B cell (primary cell): Measurements from ENCODE around the genes DHRS3, PRAMEF12, PRAMEF11, HNRNPCL1, PRAMEF2, PRAMEF7, HNRNPCL4 and PRAMEF8.

DNA sequence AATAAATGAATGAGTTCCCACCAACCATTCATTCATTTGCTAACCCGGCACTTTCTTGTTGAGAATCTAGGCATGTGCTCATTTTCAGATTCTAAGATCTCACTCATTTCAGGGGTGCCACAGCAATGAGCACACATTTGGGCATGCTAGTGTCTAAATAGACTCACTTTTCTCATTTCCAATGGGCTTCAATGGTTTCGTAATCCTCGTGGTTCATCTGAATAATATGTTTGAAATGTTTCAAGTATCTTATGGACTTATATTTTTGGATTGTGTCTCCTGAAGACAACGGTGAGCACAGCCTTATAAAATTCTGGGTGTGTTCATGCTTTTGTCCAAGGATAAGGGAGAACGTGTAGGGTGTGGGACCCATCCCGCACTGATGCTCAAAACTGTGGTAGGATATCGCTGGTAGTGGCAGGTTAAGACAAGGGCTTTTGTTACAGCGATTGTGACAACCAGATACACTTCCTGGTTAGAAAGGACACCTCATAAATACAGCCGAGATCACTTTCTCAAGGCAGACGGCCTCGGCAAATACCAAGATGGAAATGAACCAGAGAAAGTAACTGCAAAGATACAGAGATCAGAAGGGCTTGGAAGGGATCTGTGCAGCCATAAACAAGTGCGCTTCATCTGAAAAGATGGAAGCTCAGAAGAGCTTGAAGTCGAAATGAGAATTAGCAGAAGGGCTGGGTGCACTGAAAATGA lies 7.3 kb downstream of the DHRS3 start:
- PRO-cap = no peak
- CAGE, long polyA plus RNA = no peak

DNA sequence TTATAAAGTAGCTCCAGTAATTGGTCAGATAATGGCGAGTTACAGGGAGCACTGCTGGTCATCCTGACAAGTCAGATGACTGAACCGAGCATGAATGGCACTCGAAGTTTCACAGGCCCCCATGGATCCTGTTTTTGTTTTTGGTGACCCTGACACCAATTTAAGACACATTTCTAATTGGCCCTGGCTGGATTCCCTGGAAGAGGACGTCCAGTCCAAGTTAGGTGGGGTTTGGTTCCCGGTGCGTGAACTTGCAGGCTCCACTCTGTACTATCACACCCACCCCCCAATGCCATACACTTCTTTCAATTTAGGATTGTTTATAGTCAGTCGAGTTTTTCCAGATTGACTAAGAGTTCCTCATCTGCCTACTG lies 2.8 kb downstream of the DHRS3 start:
- PRO-cap = no peak
- CAGE, long polyA plus RNA = no peak

DNA sequence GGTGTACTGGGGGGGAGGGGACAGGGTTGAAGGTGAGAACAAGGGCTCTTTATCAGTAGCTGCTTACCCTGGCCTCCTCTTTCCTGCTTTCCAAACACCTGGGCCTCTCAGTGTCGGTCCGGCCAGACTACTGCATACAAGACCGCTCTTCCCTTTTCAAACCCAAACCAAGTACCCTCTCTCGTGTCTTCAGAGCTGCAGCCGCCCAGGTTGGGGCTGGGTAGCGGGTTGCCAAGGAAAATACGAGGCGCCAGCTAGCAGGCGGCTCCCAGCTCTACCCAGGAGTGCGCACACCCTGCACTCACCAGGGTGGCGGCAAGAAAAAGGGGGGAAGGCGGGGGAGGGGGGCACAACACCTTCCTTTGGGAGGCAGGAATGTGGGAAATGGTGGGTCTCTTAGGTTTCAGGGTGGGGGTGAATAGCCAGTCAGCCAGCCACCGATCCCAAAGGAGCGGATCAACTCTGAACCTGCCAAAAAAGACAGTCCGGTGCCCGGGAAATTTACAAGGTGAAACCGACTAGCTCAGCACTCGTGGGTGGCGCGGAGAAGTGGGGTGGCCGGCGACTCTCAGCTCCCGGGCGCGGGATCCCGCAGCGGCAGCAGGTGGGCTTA lies 1.4 kb downstream of the DHRS3 start:
- PRO-cap = no peak
- CAGE, long polyA plus RNA = no peak

DNA sequence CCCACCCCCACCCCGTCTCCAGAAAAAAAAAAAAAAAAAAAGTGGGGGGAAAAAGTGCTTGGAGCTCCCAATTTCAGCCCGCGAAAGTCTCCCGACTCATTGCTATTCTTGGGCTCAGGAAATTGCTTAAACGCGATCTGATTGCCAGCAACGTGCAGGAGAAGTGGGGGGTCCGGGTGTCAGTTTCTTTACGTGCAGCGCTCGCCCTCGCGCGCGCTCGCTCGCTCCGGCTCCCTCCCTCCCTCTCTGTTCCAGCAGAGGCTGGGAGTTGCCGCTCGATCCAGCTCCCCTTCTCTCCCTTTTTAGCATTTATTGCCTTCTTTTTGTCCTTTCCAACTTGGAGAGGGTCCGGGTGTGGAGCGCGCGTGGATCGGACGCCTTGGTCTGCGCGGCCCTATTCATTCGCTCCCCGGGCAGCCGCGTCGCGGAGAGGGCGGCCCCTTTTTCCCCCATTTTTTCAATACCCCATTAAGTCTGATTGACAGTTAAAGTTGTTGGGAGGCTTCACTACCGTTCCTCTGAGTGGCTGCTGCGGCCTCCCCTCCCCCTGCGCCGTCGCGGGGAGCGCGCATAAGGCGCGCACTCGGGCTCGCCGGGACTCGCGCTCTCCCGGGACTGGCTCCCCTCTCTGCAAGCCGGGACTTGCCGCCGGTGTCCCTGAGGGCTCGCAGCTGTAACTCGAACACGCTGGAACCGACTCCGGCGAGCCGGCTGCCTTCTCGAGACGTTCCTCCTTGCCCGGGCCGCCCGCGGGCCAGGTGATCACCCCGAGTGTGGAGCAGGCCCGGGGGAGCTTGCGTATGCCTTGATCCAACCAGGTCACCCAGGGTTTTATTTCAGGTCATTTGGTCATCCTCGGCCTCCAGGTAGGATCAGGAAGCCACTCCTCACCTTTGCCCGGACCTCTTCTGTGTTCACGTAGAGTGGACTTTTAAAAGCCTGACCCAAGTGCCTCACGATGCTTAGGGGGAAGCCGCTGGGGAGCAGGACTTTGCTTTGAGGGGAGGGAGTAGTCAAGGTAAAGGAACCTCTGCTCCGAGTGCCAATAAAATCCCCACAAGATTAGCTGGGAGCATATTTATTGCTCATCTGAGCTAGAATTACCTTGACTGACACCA lies at the start of gene DHRS3:
Gene DHRS3 (minus strand): TSS at position 373 of the 1,118 bp plus-strand sequence.
- PRO-cap = no peak
- CAGE, long polyA plus RNA = no peak

DNA sequence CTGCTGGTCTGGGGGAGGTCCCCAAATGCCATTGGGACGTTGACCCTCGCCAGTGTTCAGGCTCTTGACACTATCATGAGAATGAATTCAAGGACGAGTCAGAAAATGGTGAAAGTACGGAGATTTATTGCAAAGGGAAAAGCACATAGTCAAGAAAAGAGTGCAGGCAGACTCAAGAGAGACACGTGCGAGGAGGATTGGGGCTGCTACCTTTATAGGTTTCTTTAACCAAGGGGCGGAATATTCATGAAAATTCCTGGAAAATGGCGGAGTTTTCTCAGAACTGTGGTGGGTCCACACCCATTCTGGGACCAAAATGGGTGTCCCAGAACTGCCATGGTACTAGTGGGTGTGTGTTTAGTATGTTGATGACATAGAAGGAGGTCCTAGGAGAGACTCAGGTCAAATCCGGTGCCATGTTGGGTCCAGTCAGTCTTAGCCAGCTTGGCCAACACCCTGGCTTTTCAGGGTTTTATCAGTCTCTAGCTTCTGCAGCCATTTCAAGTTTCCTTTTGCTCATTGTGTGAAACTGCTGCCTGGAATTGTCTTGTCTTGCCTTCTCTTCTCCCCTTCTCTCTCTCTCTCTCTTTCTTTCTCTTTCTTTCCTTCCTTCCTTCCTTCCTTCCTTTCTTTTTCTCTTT lies 13.7 kb downstream of the AADACL4 start:
- PRO-cap = no peak
- CAGE, long polyA plus RNA = no peak

DNA sequence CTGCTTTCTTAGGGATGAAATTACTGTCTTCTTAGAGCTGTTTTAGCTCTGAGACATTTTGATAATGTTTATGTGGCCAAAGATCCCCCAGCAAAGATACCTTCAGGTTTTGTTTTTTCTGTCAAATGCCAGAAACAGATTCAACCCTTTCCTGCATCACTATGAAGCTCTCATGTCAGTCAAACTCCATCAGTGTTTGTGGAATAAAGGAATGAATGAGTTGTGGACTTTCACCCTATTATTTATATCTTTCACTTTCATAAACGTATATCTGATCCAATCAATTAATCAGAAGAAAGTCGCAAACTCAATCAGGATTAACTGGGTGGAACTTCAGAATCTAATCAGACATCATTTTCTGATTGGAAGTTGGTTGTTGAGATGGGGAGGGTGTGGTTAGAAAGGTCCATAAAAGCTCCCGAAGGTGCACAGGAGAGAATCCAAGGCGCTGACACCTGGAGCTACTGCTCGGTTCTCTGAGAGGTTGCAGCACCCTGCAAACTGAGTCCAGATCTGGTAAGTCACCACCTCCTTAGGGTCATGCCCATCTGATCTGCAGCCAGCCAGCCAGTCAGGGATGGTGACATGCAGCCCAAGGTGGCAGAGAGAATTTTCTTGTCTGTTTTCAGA lies at the start of gene PRAMEF12:
Gene PRAMEF12 (plus strand): TSS at position 438 of the 630 bp plus-strand sequence.
- PRO-cap = no peak
- CAGE, long polyA plus RNA = no peak

DNA sequence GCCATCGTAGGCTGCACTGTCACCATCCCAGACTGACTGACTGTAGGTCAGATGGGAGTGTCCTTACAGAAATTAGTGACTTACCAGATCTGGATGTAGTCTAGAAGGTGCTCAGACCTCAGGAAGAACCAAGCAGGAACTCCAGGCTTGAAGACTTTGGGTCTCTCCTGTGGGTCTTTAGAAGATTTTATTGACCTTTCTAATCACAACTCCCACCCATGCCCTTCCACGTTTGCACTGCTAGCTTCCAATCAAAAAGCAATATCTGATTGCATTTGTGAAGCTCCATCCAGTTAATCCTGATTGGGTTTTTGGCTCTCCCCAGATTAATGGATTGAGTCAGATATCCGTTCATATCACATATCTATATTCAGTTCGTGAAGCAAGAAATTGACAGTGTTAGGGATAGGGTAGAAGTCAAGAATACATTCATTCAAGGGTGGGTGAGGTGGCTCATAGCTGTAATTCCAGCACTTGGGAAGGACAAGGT lies at the start of gene PRAMEF11:
Gene PRAMEF11 (minus strand): TSS at position 139 of the 490 bp plus-strand sequence.
- PRO-cap = no peak
- CAGE, long polyA plus RNA = no peak

DNA sequence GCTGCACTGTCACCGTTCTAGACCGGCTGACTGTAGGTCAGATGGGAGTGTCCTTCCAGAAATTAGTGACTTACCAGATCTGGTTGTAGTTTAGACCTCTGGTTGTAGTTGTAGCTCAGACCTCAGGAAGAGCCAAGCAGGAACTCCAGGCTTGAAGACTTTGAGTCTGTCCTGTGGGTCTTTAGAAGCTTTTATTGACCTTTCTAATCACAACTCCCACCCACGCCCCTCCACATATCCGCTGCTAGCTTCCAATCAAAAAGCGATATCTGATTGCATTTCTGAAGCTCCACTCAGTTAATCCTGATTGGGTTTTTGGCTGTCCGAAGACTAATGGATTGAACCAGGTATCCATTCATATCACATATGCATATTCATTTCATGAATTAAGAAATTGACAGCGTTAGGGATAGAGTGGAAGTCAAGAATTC lies at the start of gene HNRNPCL1:
Gene HNRNPCL1 (minus strand): TSS at position 114 of the 431 bp plus-strand sequence.
- PRO-cap = no peak
- CAGE, long polyA plus RNA = no peak

DNA sequence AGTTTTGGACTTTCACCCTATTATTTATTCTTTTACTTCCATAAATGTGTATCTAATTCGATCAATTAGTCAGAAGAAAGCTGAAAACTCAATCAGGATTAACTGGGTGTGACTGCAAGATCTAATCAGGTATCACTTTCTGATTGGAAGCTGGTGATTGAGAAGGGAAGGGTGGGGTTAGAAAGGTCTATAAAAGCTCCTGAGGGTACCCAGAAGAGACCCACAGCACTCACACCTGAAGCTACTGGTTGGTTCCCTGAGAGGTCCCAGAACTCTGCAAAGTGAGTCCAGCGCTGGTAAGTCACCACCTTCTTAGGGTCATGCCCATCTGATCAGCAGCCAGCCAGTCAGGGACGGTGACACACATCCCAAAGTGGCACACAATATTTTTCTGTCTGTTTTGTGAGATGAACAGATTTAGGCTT lies at the start of gene PRAMEF2:
Gene PRAMEF2 (plus strand): TSS at position 235 of the 425 bp plus-strand sequence.
- PRO-cap = no peak
- CAGE, long polyA plus RNA = no peak

GRCh38 chr1:12916370-12916707 lies at the start of gene PRAMEF7:
Gene PRAMEF7 (plus strand): TSS chr1:12916610.
- PRO-cap = no peak
- CAGE, long polyA plus RNA = no peak

DNA sequence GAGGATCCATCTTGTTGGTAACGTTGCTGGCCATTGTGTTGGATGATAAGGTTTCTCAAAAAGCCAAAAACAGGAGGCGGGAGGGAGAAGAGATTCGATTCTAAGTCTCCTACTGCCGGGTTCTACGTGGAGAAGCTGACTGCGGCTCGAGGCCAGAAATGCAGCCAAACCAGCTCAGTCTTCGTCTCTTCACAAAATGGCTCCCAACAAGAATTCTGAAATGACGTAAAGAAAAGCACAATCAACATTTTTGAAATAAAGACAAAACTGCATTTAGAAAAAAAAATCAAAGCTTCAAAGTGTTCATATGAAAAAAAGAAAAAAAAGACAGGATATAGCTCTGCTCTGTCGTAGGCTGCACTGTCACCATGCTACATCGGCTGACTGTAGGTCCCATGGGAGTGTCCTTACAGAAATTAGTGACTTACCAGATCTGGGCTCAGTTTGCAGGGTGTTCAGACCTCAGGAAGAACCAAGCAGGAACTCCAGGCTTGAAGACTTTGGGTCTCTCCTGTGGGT lies at the start of gene HNRNPCL4:
Gene HNRNPCL4 (minus strand): TSS at position 198 of the 519 bp plus-strand sequence.
- PRO-cap = no peak
- CAGE, long polyA plus RNA = no peak

DNA sequence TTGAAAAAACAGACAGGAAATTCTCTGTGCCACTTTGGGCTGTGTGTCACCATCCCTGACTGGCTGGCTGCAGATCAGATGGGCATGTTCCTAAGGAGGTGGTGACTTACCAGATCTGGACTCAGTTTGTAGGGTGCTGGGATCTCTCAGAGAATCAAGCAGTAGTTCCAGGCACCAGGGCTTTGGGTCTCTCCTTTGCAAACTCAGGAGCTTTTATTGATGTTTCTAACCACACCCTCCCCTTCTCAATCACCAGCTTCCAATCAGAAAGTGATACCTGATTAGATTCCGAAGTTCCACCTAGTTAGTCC lies at the start of gene PRAMEF8:
Gene PRAMEF8 (minus strand): TSS at position 151 of the 311 bp plus-strand sequence.
- PRO-cap = no peak
- CAGE, long polyA plus RNA = no peak

DNA sequence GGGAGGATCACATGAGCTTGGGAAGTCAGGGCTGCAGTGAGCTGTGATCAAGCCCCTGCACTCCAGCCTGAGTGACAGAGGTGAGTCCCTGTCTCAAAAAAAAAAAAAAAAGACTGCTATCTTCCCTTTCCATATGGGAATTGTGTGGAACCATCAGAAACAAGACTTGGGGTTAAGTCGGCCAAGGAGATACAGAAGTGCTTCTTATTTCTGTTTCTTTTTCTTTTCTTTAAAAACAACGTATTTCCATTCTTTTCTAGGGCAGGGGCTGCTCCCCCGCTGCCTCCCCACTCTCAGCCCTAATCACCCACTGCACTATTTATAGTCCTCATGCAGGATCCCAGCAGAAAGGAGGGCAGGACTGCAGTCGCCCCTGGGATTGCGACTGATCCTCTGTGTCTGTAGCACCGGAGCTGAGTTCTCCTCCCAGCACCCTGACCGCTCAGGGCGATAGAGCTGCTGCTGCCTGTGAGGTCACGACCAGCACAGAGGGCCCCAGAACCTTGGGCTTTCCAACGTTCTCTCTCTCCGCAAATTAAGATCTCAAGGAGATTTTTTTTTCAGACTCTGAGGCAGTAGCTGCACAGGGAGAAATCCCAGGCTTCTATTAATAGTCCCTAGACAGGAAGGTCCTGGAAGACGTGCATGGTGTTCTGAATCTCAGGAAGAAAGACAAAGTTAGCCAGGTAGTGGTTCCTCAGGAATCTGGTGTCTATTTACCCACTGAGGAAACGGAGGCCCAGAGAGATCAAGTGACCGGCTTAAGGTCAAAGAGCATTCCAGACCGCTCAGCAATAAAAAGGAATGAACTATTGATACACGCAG lies 46.7 kb downstream of the PRAMEF20 start:
- PRO-cap = no peak
- CAGE, long polyA plus RNA = no peak

- PRO-cap = no peak
- CAGE, long polyA plus RNA = no peak
These were observed 1.7 kb downstream of the PDPN start for GRCh38 chr1:13585250-13585819.

DNA sequence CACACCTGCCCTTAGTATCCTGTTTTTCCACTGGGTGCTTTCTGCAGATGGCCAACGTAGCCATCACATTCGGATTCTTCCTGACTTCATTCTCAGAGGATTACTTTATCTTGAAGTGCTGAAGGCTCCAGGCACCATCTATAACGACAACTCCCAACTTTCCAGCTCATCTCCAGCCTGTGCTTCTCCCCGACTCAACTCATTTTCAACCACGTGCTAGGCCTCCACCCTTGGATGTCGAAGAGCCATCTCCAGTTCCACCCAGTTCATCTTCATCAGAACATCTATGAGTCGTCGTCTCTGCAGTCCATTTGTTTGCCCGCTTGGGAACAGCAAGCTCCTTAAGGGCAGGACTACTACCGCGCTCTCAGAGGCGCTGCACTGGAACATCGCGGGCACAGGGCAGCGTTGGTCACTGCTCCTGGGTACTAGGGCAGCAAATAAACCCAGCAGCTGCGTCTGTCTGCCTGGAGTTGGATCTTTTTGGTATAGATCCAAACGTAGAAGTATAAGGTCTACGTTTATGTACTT lies 576 bp upstream of the PRDM2 start:
- PRO-cap = no peak
- CAGE, long polyA plus RNA = no peak

DNA sequence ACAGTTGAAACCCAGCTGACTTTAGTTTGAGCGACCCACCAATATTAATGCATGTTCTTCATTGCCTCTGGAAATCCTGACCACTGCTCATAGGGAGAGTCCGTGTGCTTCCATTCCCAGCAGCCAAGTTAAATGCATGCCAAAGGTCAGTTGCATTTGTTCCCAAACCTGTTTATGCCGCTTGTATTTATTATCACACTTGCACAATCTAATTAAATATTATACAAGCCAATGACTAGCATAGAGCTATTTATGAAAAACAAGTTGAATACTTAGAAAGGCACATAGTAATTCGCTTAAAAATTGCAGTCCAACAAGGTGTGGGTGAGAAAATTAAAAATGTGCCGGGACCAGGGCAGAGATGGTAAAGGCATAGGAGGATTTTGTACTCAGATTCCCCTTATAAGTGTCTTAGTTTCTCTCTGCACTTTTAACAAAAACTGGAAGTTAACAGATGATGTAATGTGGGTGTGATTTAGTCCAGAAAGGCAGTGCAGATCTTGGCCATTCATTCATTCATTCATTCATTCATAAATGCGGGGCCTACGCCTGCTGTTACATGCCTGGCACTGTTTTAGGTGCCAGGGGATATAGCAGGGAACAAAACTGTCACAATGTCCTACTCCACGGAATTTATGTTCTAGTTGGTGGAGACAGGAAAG lies 99.7 kb downstream of the PRDM2 start:
- PRO-cap = no peak
- CAGE, long polyA plus RNA = no peak

- PRO-cap = no peak
- CAGE, long polyA plus RNA = no peak
These were observed 101.7 kb downstream of the PRDM2 start for GRCh38 chr1:13801557-13802139.

DNA sequence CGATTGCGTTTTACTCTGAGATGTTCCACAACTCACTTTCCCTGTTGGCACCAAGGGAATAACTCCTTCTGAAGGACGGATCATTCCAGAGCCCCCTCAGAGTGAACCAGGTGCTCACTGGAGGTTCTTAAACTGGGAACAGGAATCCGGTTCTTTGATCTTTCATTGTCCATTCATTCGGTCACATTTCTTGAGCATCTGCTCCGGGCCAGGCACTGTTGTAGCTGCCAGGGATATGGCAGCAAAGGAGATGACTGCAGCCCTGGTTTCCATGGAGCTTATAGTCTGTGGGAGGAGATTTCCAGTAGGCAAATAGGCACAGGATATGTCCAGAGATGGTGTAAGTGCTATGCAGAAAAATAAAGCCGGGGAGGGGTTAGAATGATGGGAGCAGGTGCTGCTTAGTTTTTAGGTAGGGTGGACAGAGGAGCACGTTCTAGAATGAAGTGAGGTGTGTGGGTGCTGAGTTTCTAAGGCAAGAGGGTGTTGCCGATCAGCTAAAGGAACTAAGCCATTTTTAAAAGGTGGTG lies 226.4 kb upstream of the TMEM51 start:
- PRO-cap = no peak
- CAGE, long polyA plus RNA = no peak

- PRO-cap = no peak
- CAGE, long polyA plus RNA = no peak
These were observed 210.4 kb upstream of the TMEM51 start for GRCh38 chr1:14943106-14943624.

- PRO-cap = no peak
- CAGE, long polyA plus RNA = no peak
These were observed 192.9 kb upstream of the TMEM51 start for GRCh38 chr1:14960519-14961157.